Right common carotid artery plus branches (tissue), 1 donor: ENCODE measurements around the genes DHRS3, PRAMEF7 and PRAMEF33.

- PRO-cap, result no peak
Observed at GRCh38 chr1:12293369-12293957, 63.6 kb downstream of the VPS13D start.

DNA sequence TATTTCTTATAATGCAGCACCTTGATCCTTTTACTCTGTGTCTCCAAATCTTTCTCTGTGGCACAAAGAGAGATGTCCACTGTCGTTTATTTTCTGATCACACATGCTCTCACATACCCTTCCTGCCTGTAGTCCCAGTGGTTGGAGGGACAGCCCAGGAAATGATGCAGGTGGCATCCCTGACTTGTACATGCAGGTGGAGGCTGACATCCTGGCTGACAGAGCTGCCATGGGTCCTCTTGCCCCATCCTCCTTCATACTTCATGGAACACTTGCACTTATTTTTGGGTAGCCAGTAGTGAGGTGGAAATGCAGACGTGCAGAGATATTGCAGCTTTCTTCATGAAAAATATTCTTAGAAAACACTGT is 116.0 kb downstream of the VPS13D start:
- PRO-cap, result no peak

GRCh38 chr1:12407229-12407776 is 177.5 kb downstream of the VPS13D start:
- PRO-cap, result no peak

- PRO-cap, result no peak
Observed at GRCh38 chr1:12474855-12475360, 143.1 kb downstream of the DHRS3 start.

- PRO-cap, result no peak
Observed at GRCh38 chr1:12509555-12510189, 108.3 kb downstream of the DHRS3 start.

DNA sequence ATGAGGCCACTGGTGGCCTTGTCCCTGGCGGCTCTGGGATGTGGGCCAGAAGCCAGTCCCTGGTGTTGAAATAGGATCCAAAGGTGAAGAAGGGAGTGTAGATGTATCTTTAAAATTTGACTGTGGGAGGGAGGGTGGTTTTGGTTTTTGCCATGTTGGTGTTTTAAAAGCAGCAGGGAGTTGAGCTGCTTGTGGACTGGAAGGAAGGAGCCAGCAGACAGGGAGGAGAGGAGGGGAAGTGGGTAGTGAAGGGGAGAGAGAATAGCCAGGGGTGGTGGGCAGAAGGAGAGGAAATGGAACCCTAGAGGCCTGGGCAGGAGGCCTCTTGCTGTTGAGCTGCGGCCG is 92.5 kb downstream of the DHRS3 start:
- PRO-cap, result no peak

DNA sequence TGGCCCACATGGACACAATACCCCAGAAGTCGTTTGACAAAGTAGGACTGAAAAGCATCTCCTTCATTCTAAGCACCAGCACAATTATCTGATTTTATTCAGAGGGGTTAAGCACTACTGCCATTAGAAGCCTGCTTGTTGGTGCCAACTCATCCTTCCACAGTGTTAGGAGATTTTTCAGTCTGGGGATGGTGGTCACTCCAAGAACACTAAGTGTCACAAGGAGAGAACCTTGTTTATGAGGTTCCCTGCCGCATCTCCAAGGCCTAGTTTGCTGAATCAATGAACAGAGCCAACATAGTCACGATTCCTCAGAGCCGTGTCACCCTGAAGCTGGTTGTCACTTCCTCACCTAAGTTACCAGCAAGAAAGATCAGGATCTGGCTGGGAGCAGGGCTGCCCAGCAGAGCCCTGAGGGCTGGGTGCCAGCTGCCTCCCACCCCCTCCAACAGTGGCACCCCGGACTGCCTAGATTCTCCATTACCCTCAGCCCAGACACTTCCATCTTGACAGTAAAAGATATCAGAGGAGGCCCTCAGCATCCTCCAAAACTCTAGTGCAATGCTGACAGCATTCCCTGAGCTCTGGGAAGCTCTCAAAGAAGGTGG is 8.9 kb downstream of the DHRS3 start:
- PRO-cap, result no peak

- PRO-cap, result bidirectional peak, plus-strand start at chr1:12617021, minus-strand start at chr1:12616795
Observed at GRCh38 chr1:12616493-12617105, 1.4 kb downstream of the DHRS3 start.

DNA sequence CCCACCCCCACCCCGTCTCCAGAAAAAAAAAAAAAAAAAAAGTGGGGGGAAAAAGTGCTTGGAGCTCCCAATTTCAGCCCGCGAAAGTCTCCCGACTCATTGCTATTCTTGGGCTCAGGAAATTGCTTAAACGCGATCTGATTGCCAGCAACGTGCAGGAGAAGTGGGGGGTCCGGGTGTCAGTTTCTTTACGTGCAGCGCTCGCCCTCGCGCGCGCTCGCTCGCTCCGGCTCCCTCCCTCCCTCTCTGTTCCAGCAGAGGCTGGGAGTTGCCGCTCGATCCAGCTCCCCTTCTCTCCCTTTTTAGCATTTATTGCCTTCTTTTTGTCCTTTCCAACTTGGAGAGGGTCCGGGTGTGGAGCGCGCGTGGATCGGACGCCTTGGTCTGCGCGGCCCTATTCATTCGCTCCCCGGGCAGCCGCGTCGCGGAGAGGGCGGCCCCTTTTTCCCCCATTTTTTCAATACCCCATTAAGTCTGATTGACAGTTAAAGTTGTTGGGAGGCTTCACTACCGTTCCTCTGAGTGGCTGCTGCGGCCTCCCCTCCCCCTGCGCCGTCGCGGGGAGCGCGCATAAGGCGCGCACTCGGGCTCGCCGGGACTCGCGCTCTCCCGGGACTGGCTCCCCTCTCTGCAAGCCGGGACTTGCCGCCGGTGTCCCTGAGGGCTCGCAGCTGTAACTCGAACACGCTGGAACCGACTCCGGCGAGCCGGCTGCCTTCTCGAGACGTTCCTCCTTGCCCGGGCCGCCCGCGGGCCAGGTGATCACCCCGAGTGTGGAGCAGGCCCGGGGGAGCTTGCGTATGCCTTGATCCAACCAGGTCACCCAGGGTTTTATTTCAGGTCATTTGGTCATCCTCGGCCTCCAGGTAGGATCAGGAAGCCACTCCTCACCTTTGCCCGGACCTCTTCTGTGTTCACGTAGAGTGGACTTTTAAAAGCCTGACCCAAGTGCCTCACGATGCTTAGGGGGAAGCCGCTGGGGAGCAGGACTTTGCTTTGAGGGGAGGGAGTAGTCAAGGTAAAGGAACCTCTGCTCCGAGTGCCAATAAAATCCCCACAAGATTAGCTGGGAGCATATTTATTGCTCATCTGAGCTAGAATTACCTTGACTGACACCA is at the start of gene DHRS3:
Gene DHRS3 (minus strand): TSS at position 373 of the 1,118 bp plus-strand sequence.
- PRO-cap, result bidirectional peak, plus-strand start at position 249 of the sequence, minus-strand start at position 101 of the sequence; bidirectional peak, plus-strand start at position 597 of the sequence, minus-strand start at position 386 of the sequence

DNA sequence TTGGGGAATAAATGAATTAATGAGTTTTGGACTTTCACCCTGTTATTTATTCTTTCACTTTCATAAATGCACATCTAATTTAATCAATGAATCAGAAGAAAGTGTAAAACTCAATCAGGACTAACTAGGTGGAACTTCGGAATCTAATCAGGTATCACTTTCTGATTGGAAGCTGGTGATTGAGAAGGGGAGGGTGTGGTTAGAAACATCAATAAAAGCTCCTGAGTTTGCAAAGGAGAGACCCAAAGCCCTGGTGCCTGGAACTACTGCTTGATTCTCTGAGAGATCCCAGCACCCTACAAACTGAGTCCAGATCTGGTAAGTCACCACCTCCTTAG is at the start of gene PRAMEF7:
Gene PRAMEF7 (plus strand): TSS at position 241 of the 338 bp plus-strand sequence.
- PRO-cap, result no peak

GRCh38 chr1:13303303-13303733 is at the start of gene PRAMEF33:
PRAMEF33 (plus strand) TSS chr1:13303539.
- PRO-cap, result no peak

DNA sequence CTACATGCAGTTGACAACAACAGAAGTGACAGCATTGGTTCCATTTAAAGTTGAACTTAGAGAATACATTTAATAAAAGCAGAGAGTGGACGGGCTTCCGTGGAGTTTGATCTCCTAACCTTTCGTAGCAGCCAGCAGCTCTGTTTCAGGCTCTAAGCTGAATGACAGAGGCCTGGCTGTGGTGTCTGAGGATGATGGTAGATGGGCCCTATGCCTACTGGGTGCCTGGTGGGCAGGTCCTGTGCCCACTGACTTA is 54.5 kb downstream of the PRDM2 start:
- PRO-cap, result no peak

- PRO-cap, result no peak
Observed at GRCh38 chr1:14108721-14109103, 408.7 kb downstream of the PRDM2 start.

DNA sequence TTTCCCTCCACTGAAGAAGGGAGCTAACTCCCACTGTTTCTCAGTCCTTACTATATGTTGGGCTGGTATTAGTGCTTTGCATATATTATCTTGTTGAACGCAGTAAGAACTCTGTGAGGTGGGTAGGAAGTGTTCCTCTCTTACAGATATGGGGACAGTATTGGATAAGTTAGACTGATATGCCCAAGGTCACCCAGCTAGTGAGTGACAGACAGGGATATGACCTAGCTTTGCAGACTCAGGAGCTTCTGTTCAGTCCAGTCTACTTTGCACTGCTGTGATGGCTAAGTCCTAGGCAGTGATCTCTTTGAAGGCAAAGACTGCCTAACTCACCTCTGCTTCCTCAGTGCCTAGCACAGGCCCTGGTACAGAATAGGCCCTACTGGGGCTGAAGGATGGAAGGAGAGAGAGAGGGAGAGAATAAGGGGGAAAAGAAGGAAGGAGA is 203.8 kb upstream of the KAZN start:
- PRO-cap, result no peak

DNA sequence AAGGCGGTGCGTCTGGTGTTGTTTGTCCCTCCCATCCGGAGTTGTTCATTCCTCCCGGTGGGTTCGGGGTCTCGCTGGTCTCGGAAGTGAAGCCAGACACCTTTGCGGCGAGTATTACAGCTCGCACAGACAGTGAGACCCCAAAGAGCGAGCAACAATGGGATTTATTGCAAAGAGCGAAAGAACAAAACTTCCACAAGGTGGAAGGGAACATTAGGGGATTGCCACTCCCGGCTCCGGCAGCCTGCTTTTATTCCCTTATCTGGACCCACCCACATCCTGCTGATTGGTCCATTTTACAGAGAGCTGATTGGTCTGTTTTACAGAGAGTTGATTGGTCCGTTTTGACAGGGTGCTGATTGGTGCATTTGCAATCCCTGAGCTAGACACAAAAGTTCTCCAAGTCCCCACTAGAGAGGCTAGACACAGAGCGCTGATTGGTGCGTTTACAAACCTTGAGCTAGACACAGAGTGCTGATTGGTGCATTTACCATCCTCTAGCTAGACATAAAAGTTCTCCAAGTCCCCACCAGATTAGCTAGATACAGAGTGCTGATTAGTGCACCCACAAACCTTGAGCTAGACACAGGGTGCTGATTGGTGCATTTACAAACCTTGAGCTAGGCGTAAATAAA is 178.6 kb upstream of the KAZN start:
- PRO-cap, result no peak

DNA sequence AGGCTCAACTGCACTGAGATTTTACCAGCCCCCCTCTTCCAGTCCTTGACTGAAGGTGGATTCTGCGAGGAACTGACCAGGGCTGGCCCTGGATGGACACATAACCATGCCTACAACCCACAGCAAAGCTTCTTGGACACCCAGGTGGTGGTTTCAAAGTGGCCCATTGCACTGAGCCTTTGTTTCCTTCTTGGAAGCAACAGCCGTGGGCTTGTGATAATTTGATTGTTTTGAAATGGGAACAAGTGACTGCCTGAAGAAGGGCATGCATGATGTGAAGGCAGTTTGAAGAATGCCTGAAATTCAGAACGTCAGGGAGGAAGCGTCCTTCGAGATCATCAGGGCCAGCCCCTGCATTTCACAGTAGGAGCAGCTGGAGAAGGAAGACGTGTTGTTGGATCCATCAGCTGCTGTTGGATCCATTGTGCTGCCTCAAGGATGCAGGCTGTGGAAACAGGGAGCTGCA is 74.8 kb downstream of the KAZN start:
- PRO-cap, result no peak

DNA sequence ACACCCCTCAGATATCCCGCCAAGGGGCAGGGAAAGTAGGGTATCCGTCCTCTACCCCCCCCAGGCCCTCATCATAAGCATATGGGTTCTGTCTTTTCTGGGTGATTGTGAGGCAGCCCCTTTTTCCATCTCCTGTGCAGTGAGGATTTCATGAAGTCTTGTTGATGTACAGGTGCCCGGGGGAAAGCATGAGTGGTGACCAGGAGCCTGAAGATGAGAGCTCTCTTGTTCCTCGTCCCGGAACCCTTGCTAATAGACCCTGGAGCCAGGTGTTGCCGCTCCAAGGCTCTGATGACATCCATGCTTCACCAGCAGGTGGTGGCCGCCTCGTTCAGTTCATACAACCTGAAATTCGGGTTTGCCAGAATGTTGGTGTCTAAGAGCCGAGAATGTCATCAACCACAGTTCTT is 235.0 kb downstream of the KAZN start:
- PRO-cap, result no peak

- PRO-cap, result bidirectional peak, plus-strand start at chr1:14924144, minus-strand start at chr1:14924024; bidirectional peak, plus-strand start at chr1:14924641, minus-strand start at chr1:14924560
Observed at GRCh38 chr1:14923699-14925011, 229.4 kb upstream of the TMEM51 start.

DNA sequence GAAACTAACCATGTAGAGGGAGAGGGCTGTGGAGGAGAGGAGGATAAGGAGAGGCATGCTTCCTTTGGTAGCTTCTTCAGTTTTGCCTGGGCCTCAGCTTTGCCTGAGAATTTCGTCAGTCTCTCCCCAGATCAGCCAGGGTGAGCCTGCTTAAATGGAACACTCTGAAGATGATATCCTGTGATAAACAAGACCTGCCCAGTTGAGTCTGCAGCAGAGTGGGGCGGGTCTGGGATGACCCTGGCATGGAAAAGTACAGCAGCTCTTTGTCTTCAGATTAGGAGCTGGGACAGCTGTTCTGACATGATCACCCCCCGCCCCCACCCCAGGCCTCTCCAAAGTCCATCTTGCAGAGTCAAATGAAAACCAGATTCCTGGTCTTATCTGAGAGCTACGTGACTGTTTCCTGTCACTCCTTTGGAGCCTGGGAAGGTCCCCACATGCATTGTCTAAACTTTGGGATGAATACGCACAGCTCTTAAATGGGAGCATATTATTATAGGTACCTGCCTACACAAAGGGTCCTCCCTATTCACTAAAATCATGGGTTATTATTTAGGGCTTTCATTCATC is 2.1 kb upstream of the TMEM51 start:
- PRO-cap, result no peak

- PRO-cap, result no peak
Observed at GRCh38 chr1:15258099-15258603, 11.1 kb downstream of the FHAD1 start.